Diencephalon (tissue), 2 donors: ENCODE measurements around a stretch of chr10.

- RAMPAGE, long total RNA = no peak
Observed at GRCh38 chr10:116056727-116057450, 216.1 kb downstream of the GFRA1 start.

- RAMPAGE, long total RNA = no peak
Observed at GRCh38 chr10:116071485-116072087, 201.4 kb downstream of the GFRA1 start.

- RAMPAGE, long total RNA = no peak
Observed at GRCh38 chr10:116207189-116207572, 65.8 kb downstream of the GFRA1 start.

DNA sequence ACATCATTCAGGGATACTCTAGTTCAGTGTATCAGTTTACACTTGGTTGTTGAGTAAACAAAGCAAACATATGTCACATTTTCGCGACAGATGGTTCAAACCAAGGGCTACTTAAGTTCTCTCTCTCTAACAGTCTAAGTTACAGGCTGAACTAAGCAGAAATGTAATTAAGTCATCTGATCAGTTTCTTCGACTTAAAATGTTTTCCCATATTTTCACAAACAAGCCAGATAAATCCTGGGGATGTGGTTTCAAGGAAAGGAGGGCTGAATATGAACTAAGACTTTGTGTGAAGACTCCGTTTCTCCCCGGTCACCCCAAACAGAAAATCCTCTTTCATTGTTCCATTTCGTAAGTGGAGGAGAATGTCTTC is 1.7 kb upstream of the GFRA1 start:
- RAMPAGE, long total RNA = no peak

DNA sequence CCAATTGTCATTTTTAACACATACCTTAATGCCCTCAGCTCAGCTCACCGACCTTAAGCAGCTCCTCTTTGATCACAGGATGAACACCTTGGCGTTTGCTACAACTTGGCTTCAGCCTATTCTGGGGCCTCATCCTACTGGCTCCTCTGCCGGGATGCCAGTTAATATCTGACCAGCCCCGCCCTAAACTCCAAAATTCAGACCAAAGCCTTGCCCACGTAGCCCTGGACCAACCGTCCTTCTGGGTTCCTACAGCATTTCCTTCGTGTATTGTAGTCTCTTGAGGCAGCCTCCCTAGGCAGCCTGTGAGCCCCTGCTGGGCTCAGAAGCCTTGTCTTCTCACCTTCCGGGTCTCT is 746 bp downstream of the ENO4 start:
- RAMPAGE, long total RNA = no peak

DNA sequence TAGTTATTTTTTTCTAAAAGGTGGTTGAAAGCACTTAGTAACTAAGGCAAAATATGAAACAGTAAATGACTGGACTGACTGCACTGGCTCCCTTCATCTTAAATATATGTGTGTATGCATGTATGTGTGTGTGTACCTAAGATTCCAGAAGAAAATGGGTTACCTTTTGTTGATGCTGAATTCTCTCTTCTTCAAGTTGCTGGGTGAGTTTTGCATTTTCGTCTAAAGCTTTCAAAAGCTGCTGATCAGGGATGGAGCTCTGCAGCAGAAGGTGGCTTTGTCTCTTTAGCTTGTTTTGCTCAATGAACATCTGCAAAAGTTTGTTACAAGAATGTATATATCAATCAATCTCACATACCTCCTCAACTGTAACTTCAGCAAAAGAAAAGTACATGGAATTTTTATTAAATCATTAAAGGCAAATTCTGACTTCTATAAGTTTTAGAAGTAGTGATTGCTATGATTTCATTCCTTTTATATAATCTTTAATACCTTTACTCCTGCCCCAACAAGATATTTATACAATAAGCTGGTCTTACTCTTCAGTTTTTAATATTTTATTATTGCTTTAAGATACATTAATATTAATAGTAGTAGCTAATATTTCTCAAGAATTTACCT is 64.6 kb downstream of the SHTN1 start:
- RAMPAGE, long total RNA = no peak

GRCh38 chr10:116947498-116948201 is 57.3 kb downstream of the SHTN1 start:
- RAMPAGE, long total RNA = no peak

DNA sequence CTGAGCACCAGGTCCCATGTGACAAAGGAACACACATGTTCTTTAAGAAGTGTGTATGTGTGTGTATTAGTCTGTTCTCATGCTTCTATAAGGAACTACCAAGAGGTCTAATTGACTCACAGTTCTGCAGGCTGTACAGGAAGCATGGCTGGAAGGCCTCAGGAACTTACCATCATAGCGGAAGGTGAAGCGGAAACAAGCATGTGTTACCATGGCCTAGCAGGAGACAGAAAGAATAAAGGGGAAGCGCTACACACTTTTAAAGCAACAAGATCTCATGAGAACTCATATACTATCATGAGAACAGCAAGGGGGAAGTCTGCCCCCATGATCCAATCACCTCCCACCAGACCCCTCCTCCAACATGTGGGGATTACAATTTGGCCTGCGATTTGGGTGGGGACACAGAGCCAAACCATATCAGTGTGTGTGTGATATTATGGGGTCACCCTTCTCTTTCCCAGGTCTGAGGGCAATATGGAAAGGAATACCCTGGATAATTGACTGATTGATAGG is 22.9 kb upstream of the PDZD8 start:
- RAMPAGE, long total RNA = no peak

DNA sequence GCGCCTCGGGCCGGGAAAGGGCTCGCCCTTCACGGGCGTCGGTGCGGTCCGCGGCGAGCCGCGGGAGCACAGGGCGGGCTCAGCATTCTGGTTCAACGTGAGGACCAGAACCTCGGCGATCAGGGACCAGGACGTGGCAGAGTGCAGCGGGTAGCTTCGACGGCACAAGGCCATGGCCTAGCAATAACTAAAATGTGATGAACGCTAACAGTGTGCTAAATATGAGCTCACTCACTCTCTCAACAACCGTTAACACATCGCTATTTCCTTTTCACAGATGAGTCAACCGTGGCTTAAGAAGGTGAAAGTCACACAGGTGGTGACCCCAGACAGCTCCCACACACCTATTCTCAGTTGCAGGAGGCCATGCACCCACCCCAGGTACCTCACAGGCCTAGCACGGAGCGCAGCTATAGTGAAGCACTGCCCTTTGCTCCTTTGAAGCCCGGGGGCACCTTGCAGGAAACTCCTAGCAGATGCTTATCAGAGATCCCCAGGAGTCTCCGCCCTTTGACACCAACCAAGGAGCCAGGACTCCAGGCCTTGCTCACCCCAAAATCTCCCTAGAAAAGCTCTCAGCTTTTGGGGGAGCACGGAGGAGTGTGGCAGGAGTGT is 4.4 kb upstream of the EMX2 start:
- RAMPAGE, long total RNA = no peak

GRCh38 chr10:117545191-117545428 is 2.6 kb downstream of the EMX2 start:
- RAMPAGE, long total RNA = no peak

GRCh38 chr10:117901190-117901587 is 145.6 kb downstream of the RAB11FIP2 start:
- RAMPAGE, long total RNA = no peak

GRCh38 chr10:118045557-118046533 is 896 bp downstream of the RAB11FIP2 start:
- RAMPAGE, long total RNA = no peak

DNA sequence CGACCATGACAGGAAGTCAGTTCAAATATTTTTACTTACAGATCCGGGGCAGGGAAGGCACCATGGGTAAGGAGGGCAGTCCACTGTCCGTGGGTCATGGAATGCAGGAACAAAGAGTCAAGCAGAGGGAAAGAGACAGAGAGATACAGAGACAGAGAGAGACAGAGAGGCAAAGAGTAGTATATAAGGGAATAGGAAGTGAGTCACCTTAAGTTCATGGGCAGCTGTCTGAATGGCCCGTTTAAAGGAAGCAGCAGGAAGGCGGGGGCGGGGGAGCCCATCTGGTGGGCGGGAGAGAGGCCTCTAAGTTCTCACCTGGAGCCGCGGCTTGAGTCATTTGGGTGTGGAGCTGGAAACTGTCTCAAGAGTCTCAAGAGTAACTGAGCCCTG is 85.2 kb upstream of the CACUL1 start:
- RAMPAGE, long total RNA = no peak

GRCh38 chr10:118959953-118960429 is 69.5 kb upstream of the NANOS1 start:
- RAMPAGE, long total RNA = no peak

DNA sequence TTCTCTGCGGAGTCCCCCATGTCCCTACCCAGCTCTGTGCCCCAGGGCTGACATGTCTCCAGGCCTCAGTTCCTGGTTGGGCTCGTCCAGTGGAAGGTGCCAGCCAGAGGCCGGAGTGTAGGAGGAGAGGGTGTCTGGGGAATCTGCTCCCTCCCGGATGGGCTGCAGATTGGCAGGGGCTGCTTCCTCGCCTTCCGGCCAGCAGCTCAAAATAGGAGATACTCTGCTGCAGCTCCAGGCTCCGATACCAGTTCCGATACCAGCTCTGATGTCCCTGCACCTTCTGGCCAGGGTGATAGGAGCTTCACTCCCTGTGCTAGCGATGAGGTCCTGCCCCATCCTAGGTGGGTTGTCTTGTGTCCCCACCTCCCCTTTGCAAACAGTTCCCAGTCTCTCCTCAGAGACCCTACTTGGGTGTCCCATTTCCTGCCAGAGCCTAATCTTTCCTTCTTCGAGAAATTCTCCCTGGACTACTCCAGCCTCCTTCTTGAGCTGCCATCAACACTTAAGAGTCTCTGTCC is 62.8 kb upstream of the NANOS1 start:
- RAMPAGE, long total RNA = no peak

DNA sequence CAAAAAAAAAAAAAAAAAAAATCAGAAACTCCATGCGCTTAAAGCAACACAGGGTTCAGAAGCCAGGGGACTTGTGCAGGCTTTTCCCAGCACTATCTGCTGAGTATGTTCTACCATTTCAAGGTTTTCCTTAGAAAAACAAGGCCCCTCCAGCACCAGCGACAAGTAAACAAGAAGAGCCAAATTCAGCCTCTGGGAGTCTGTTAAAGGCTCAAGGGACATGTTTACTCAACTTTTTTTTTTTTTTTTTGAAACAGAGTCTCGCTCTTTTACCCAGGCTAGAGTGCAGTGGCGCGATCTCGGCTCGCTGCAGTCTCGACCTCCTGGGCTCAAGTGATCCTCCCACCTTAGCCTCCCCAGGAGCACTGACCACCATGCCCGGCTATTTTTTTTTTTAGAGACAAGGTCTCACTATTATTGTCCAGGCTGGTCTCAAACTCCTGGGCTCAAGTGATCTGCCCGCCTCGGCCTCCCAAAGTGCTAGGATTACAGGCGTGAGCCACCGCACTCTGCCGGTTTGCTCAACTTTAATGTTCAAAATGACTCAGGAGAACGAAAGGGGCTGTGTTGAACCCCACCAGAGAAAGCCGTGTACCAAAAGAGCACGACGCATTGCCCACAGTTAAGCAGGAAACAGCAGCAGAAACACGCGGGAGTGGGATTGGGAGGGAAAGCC is 825 bp downstream of the PRDX3 start:
- RAMPAGE, long total RNA = no peak

DNA sequence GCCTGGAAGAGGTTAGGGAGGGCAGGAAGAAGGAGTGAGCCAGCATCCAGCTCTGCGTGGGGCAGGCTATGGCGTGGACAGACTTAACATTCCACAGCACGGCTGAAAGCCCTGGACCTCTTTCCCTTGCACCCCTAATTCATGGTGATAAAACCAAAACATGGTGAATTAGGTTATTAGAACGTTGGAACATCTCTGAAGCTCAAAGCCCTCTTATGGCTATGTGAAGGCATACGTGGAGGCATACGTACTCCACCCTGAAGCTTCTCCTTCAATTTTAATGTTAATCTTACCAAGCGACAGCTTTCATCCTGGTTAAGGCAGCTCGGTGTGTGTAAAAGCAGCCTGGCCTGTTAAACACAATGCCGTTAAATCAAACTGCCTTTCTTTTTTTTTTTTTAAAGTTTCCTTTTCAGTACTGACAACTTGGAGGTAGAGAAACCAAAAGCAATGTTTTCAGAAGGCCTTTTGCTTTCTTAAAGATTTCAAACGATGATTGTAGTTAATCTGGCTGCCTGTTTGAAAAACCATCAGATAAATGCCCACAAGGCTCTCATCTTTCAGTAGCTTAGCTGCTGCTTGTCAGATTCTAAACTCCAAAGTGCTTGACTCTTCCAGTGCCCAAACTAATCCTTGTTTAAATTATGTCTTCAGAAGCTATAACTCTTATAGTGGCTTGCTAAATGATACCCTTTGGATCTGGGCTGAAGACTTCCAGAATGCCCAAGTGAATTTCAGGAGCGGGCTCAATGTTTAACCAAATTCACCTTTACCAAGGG is 4.6 kb downstream of the GRK5 start:
- RAMPAGE, long total RNA = no peak

DNA sequence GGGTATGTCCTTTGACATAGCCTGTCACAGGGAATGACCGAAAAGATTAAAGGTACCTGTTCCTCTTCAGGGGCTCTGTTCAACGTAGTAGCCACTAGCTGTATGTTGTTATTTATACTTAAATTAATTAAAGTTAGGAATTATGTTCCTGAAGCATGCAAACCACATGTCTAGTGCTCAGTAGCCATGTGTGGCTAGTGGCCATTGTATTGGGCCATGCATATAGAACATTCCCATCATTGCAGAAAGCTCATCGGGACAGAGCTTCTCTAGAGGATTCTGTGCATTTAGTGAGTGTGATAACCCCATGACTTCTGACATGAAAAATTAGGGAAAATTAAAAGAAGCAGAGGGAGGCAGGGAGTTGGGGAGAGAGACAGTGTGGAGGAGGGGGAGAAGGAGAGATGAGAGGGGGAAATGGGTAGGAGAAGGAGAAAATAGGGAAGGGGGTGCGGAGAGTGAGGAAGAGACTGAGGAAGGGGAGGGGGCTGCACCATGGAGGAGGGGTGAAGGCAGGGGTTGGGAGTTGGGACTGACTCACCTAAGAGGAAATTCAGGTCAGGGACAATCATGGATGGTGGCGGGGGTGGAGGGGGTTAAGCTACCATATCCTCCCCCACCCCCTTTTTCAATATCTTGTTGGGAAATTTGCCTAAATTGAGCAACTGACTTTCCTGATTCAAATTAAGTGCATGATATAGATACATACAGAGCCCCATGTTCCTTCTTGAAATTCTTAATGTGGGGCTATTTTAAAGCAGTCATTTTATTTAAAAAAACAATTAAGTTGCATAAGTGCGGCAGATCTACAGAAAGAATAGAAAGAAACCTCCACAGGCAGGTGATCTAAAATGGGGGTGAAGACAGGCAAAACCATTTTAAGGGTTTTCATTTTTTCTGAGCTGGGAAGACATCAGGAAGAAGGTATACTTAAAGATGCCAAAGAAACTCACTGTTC is 8.0 kb downstream of the GRK5 start:
- RAMPAGE, long total RNA = no peak

GRCh38 chr10:119229089-119230454 is 22.2 kb downstream of the GRK5 start:
- RAMPAGE, long total RNA = no peak

GRCh38 chr10:119271045-119272200 is 64.1 kb downstream of the GRK5 start:
- RAMPAGE, long total RNA = no peak